ENCODE measurements around a stretch of chr4.

DNA sequence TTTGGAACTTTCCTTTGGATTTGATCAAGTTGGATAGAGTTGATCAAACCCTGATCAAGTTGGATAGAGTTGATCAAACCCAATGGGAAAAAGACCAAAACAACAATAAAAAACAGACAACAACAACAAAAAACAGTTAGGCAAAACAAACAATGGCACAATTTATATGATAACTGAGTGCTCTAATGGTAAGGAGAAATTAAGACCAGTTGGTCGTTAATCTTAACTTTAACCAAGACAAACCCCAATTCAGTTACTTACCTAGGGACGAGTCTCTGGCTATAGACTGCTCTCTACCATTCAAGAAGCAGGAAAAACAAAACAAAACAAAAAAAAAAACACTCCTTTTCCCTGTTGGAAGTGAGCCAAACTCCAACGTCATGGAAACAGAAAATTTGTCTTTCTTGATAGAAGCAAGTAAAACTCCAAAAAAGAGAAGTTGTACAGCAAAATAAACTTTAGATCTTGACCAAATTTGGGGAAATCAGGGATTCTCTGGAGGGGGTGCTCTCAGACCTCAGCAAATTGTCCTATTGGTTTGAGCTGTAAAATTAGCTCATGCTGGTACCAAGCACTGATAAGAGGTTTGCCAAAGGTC, 3.8 kb downstream of the CNGA1 start:
- PRO-cap: no peak

- PRO-cap: no peak
These were observed 59.1 kb downstream of the TEC start for GRCh38 chr4:48210588-48210882.

- PRO-cap: no peak
These were observed 9.7 kb upstream of the SLAIN2 start for GRCh38 chr4:48331555-48332039.

DNA sequence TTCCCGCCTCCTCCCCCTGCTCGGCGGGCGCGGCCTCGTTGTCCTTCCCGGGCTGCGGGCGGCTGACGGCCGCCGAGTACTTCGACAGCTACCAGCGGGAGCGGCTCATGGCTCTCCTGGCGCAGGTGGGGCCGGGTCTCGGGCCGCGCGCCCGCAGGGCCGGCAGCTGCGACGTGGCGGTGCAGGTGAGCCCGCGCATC, 282 bp downstream of the ZAR1 start:
- PRO-cap: no peak

DNA sequence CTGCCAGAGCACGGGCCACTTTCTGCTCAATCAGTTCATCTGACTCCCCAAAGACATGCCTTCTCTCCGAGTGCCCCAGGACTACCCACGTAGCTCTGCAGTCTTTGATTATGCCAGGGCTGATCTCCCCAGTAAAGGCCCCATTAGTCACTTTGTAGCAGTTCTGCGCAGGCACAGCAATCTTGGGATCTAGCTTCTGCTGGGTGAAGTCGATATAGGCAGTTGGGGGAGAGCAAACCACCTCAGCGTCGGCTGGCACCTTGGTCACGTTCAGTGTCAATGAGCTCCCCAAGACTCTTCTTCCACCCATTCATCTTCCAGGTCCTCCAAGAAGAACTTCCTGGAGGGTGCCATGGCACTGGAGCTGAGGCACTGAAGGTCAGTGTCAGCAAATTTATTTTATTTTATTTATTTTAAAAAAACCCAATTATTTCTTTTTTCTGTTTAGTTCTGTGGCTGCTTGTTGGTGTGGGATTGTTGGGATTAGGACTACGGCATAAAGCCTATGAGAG, 30.8 kb downstream of the CWH43 start:
- PRO-cap: no peak

GRCh38 chr4:51842108-51842390, 904 bp upstream of the DCUN1D4 start:
- PRO-cap: no peak

DNA sequence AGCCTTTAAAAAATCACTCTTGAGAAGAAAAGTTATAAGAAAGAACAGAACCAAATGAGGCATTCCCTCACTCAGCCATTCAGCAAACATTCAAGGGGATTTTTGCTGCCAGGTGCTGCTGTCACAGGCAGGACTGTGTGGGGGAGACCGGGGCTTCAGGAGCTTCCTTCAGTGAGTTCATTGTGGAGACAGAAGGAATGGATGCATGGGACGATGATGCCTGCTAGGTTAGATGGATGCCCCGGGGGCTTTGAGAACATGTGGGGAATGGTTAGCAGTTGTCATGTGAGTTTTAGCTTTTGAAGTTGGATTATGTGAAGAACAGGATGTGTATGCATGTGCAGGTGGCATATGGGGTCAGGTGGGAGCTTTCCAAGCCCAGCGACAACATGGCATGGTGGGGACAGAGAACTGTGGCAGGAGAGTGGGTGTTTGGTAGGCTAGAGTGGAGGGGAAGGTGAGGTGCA, 8.2 kb downstream of the DCUN1D4 start:
- PRO-cap: no peak

- PRO-cap: no peak
These were observed 36.5 kb downstream of the ERVMER34-1 start for GRCh38 chr4:52714433-52715439.

- PRO-cap: no peak
These were observed 92.6 kb downstream of the RASL11B start for GRCh38 chr4:52954440-52955357.

DNA sequence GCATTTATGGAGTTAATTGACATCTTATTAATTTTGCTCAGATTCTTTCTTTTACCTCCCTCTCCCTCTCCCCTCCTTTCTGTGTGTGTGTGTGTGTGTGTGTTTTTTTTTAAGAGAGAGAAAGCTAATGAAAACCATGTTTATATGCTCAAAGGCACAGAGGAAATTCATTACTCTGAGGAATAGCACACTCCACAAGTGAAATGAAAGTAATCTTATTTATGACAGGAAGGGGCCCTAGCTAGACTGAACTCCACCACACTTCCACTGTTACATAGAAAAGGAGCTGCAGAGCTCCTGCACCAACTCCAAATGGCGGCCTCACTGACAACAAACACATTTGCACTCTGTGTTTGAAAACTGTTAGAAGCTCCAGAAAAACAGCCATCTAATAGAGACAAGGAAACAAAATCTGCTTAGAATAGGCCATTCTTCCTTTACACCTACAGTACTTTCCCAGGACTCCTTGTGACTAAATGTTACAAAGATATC, 150.7 kb downstream of the RASL11B start:
- PRO-cap: no peak

DNA sequence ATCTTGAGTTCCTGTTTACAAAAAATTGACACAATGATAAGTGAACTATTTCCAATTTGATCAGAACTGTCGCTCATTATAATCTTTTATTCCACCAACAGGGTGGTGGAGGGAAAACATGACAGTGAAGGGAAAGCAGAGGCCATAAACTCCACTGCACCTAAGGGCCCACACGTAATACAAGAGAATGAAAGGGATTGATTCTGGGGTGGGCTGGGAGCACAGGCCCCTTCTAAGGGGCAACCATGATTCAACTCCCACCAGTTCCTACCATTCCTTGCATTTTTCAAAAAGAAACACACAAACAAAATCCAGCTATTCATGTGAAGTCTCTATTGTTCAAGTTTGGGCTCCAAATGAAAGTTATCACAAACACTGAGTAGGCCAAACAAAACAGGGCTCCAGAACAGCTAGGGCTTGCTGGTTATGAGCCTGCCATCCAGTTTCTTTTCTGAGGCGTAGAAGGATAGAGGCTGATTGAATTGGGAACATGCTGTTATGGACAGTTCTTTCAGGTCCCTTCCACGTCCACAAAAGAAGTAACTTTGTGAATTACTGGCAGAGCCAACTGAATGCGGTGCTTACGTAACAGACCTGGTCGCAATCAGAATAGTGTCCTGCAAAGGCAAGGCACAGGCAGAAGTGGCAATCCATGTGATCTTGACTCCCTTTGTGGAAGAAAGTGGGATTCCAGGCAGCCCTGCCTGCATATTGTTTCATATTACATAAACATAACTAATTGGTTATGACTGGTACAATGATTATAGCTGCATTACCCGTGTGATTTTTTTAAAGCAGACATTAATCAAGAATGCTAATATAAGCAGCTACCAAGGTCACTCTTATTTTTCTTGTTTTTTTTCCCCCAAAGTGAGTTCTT, 244.5 kb downstream of the SCFD2 start:
- PRO-cap: no peak

GRCh38 chr4:53365064-53365538, 760 bp downstream of the SCFD2 start:
- PRO-cap: no peak

DNA sequence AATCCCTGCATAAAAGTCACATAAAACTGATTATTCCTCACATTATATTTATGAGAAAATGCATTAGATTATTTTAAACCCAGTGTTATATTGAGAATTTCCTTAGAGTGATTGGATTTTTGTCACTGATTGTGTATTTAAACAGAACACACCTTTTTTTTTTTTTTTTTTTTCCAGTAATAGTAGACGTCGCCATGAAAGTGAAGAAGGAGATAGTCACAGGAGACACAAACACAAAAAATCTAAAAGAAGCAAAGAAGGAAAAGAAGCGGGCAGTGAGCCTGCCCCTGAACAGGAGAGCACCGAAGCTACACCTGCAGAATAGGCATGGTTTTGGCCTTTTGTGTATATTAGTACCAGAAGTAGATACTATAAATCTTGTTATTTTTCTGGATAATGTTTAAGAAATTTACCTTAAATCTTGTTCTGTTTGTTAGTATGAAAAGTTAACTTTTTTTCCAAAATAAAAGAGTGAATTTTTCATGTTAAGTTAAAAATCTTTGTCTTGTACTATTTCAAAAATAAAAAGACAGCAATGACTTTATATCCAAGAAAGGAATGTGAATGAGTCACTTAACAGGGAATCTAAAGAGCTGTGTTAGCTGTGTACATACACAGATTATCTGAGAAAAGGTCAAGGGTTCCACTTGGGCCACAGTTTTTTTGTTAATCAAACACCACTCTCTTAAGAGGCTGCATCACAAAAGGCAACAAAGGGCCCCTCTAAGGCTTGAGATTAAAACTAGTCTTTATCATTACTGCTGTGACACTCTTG, 81.9 kb downstream of the FIP1L1 start:
- PRO-cap: no peak

DNA sequence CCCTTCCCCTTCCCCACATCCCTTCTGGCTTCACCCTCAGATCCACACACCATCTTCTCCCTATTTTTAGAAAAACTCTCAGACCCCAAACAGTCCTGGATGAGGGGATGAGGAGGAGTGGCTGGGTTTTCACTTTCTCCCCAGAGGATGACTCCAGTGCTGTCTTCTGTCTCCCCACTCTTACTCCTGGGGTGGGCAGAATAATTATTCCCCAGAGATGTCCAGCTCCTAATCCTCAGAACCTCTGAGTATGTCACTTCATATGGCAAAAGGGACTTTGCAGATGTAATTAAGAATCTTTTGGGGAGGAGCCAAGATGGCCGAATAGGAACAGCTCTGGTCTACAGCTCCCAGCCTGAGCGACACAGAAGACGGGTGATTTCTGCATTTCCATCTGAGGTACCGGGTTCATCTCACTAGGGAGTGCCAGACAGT, 26.9 kb downstream of the LNX1 start:
- PRO-cap: no peak

DNA sequence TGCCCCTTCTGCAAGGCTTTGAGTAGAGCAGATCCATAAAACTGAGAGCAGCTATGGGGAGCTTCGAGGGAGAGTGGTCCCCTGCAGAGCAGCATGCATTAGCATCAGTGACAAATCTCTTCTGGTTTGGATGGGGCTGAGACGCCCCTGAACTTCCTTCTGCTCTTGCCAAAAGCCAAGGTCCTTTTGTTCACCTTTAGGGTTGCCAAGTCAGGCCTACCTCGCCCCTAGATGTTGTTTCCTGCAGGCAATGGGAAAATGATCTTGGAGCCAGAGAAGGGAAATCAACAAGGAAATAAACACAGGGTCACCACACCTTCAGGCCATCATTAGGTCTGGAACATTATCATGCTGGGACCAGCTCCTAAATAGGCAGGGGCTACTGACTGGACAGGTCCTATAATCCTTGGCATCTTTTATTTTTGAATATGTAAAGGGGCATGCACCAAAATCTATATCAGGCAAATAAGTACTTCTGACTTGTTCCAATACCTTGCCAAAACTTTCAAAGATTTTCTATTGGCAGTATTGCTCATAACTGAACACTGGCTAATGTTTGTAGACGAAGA, 61.2 kb upstream of the LNX1 start:
- PRO-cap: no peak

DNA sequence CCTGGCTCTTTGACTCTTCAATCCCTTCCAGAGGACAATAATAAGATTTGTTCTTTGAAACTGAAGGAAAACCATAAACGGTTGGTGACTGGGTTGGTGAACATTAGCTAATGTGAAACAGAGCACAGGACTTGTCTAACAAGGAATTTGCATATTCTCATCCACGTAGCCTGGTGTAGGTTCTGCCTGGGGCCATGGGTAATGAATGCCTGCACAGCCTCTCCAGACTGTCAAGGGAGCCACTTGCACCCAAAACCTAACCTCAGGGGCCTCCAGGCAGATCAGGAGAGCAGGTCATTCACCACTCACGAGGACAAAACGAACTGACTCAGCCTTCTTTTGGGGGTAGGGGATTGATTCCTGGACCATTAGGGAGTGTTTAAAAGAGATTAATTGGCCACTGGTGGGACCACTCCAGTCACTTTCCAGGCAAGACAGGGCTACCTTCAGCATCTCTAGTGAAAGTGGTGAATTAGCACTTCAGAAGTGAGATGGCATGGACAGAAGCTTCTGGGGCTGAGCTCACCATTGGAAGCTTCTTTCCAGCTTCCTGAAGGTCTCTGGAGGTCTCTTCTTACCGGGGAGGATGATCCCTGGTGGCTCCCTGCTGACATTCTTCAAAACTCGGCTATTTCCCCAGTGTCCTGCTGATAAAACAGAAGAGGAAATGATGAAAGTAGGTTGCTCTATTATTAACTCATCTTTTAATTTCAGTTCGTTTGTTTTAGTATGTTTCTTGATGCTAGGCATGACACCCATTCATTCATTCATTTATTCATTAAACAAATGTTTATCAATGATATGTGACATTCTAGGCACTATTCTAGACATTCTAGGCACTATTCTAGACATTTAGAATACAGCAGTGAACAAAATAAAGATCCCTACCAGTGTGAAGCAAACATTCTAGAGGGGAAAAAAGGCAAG, 104.5 kb upstream of the LNX1 start:
- PRO-cap: no peak

DNA sequence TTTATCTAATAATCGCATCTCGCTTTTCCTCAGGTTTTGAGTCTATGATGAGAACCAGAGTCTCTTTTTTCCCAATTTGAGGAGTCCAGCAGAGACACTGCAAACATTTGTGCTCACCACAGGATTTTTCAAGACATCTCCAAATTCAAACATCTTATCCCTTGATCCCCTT, 511 bp upstream of the CHIC2 start:
- PRO-cap: bidirectional peak, plus-strand start at position 74 of the sequence, minus-strand start outside the sequence

- PRO-cap: bidirectional peak, plus-strand start at chr4:54230988, minus-strand start at chr4:54230815; bidirectional peak, plus-strand start at chr4:54231325, minus-strand start at chr4:54231144
These were observed 1.9 kb downstream of the PDGFRA start for GRCh38 chr4:54230714-54231755.

DNA sequence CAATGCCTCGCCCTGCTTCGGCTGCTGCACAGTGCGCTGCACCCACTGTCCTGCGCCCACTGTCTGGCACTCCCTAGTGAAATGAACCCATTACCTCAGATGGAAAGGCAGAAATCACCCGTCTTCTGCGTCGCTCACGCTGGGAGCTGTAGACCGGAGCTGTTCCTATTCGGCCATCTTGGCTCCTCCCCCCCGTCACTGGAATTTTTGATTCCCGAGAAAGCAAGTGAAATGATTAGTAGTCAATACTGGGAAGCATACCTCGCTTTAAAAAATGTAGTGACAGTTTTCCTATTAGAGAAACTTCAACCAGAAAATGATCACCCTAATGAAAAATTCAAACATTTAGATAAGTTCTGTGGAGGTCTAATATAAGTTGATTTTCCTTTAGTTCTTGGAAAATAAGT, 122.9 kb upstream of the KIT start:
- PRO-cap: no peak

DNA sequence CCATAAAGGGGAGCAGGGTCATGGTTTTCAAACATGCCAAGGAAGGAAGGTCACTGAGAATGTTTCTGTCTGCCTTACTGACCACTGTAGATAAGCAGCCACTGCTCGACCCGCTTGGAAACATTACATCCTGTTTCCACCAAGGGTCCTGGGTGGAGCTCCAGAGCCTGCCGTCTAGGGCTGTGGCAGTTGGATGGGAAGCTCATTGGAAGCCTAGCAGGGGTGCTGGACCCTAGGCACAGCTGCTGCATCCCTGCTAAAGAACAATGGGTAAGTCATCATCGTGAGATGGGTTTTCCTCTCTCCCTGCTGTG, 76.1 kb upstream of the SRD5A3 start:
- PRO-cap: no peak